Metastatic Breast Carcinoma in the Ovary (tissue), 3 donors: Measurements from ENCODE around the gene CMTR2.

GRCh38 chr16:70789033-70789728, 11.8 kb downstream of the VAC14 start:
- PRO-cap, 3 experiments = peak in 3 of 3 experiments; most common plus-strand start chr16:70789505 (in 3); most common minus-strand start chr16:70789371 (in 1)

- PRO-cap, 3 experiments = no peak in any of the 3 experiments
Observed at GRCh38 chr16:71287271-71287782, 1.9 kb downstream of the CMTR2 start.

GRCh38 chr16:71289055-71290074, at the start of gene CMTR2:
CMTR2 (minus strand) TSS chr16:71289402.
- PRO-cap, 3 experiments = peak in 3 of 3 experiments; most common plus-strand start chr16:71289502 (in 2); most common minus-strand start chr16:71289402 (in 2)

GRCh38 chr16:71348813-71349012, 9.8 kb upstream of the CALB2 start:
- PRO-cap, 3 experiments = no peak in any of the 3 experiments

DNA sequence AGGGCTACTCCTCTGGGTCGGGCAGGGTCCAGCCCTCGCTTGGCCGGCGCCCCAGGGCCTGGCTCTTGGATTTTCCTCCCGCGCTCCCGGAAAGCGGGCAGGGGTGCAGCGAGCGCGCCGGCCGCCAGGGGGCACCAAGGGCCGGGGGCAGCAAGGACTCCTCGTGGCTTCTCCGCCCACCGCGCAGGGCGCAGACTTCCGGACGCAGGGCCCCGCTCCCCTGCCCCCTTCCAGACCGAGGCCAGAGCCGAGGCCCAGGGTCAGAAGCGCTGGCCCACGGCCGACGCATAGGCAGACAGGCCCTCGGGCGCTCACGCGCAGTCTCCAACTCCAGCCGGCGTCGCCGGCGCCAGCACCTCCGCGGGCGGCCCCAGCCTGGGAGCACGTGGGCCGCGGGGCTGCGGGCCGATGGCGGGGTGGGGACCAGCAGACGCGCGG, 330 bp downstream of the TLE7 start:
- PRO-cap, 3 experiments = no peak in any of the 3 experiments

DNA sequence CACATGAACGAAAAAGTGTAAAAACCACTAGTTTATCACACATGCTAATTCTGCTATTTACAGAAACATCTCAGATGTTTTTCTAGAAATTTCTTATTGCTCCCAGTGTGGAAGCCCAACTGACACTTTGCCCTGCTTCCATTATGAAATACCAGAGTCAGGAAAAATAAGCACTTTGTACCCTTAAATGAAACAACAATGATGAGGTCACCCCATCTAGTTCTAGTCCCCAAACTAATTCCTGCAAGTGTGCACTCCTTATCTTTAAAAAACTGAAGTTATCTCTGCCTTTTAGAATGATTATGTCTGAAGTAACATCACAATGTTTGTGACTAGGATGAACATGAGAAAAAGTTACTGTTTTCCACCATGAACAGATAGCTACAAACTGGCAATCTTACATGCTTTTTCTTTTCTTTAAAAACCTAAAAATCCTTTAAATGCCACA, 18.6 kb downstream of the TAT start:
- PRO-cap, 3 experiments = no peak in any of the 3 experiments

DNA sequence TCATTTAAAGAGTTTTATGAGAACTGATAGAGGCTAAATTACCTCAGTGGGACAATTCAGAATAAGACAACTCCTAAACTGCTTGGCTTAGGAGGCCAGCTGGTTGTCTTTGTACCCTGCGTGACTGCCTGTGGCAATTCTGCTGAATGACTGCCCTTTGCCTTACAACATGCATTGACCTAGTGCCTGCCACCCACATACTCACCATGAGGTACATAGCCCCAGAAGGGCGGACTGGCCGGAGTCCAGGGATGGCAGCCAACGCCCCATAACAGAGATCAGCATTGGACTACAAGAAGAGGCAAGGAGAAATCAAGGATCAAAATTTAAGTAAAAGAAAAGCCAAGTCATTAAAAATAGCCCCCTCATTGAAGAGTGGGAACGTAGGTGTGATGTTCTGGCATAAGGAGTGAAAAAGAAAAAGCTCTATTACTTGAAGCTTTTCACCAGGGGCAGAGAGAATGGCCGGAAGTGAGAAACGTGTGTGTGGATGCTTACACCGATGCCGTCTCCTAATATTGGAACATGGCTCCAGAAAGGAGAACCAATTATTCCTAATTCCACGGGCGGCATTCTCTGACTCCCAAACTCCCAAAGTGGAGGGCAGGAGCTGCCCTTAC, 7.1 kb downstream of the TAT start:
- PRO-cap, 3 experiments = peak in 1 of 3 experiments; most common plus-strand start position 274 of the sequence (in 1); most common minus-strand start position 152 of the sequence (in 1)

DNA sequence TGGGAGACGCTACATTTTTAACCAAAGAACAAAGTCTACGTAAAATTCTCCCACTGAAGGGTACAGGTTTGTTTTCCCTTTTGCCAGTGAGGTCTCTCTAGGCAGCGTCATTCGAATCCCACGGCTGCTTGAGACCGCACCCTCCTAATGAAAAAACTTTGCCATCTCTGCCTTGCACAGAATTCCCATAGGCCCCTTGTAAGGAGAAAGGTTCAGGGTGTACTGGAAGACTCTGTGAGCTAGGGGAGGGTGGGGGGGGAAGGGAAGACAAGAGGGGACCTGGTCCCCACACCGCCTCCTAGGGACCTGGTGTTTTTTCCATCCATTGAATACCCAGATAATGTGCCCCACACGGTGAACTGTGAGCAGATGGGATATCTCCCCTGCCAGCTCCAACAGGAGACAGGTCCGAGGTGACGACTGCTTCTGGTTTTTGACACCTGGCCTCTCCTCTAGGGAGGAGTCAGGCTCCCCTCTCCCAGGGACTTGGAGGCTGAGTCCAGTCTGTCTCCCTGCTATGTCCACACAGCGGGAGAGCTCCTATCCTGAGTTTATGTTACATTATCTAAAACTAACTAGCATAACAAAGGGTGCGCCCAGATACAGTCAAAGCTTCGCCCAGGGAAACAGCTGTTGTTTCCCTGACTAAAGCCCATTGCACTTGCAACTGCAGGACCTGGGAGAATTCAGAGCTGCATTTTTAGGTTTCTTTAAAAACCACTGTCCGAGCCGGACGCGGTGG, 1.7 kb downstream of the MARVELD3 start:
- PRO-cap, 3 experiments = no peak in any of the 3 experiments

DNA sequence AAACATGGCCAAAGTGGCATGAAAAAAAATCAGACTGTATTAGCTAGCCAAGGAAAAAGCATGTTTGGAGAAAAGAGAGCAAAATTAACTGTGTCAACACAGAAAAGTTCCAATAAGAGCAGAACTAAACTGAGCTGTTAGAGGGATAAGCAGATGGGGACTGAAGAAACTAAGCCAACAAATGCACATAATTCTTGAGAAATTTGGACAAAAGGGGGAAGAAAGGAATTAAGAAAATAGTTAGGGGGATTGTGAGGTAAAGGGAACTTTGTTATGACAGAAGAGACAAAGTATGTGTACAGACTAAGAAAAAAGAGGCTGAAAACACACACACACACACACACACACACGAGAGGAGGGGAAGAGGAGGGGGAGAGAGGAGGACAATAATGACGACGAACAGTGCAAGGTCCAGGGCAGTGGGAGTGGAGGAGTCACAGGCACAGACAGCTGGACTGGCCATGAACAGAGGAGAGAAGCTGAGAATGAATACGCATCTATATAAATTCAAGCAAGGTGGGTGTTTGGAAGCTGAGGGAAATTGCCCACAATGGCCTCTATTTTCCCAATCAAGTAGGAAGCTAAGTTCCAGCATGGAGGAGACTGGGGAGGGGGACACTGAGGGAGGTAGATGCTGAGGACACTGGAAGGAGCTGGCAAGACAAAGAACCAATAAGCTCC, 44.5 kb downstream of the MARVELD3 start:
- PRO-cap, 3 experiments = no peak in any of the 3 experiments

GRCh38 chr16:71732791-71733246, 8.3 kb upstream of the PHLPP2 start:
- PRO-cap, 3 experiments = no peak in any of the 3 experiments

DNA sequence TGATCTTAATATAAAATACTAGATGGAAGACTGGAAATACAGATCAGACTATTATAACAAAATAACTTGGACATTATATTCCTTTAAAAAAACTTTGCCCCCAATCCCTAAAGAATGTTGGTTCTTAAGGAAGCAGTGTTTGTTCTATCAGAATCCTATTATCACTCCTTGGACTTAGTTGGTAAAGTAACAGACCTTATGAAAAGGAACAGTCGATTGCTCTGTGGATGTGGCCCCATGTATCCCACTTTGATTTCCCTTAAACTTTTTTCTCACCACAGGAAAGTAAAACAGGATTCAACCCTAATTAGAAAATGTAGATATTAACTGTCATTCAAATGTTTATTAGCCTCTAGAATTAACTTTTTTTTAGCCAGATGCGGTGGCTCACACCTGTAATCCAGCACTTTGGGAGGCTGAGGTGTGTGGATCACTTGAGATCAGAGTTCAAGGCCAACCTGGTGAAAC, 31.6 kb downstream of the IST1 start:
- PRO-cap, 3 experiments = no peak in any of the 3 experiments

- PRO-cap, 3 experiments = no peak in any of the 3 experiments
Observed at GRCh38 chr16:72013812-72015074, 5.7 kb downstream of the DHODH start.

DNA sequence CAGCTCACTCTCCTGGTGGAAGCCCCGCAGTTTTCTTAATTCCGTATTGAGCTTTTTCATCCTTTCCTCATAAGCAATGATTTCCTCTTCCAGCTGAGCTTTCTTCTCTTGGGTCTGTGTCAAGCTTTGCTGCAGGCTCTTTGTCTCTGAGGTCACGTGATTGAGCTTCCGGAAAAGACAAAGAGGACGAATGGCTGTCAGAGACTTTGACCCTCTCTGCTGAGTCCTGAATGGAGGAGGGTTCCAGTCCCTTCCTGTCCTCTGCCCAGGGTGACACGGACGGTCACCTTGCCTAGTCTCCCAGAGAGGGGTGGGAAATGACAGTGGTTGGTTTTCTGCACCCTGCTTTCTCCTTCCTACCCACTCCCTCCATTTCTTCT, 31.6 kb downstream of the DHX38 start:
- PRO-cap, 3 experiments = peak in 1 of 3 experiments; most common plus-strand start position 180 of the sequence (in 1); most common minus-strand start position 116 of the sequence (in 1)

DNA sequence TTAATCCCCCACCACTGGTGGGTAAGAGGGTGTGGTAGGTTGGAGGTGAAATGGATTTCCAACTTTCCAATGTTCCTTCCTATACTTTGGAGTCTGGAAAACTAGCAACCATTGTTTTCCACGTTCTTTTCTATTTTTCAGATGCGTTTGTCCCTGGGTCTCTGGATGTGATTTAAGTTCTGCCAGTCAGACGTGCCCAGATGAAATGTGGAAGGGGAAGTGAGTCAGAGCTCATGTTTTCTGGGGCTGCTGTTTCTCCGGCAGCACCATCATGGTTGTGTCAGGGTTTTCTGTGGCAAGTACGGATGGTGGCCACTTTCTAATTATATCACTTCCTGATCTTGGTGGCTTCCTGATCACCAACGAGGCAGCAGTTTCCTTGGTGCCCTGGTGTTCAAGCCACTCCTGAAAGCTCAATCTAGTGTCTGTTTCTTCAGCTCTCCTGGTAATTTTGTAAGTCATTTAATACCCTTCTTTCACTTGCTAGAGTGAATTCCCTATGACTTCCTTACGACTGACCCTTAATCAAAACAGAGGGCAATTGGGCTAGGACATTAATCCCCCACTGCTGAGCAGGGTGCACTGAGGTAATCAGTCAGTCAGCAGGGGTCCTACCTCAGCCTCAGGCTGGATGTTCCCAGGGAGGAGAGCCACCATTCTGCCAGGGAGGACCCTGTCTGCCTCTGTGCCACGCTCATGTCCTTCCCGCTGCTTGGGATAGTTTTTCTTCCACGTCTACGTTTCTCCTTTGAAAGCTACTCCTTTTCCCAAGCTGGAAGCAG, 31.6 kb upstream of the PMFBP1 start:
- PRO-cap, 3 experiments = peak in 2 of 3 experiments; most common plus-strand start position 373 of the sequence (in 1); most common minus-strand start position 174 of the sequence (in 2)

GRCh38 chr16:72788303-72788996, 259.5 kb downstream of the ZFHX3 start:
- PRO-cap, 3 experiments = no peak in any of the 3 experiments

DNA sequence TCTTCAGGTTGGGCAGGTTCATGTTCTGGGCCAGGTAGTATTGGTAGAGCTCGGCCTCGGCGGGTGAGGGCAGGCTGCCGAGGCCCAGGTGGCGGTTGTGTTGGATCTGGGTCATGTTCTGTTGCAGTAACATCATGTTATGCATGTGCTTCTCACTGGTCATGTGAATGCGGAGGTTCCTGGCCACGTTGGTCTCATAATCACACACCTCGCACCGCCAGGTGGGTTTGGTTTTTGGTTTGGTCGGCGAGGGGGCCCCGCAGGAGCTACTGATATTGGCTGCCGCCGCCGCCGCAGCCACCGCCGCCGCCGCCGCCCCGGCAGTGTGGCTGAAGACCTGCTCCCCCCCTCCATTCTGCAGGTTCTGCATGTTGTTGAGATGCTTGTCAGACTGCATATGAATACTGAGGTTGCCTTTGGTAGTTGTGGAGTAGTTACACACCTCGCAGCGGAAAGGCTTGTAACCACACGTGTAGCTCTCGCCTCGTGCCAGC, 90.4 kb downstream of the ZFHX3 start:
- PRO-cap, 3 experiments = no peak in any of the 3 experiments

- PRO-cap, 3 experiments = no peak in any of the 3 experiments
Observed at GRCh38 chr16:73035814-73037052, 11.7 kb downstream of the ZFHX3 start.

DNA sequence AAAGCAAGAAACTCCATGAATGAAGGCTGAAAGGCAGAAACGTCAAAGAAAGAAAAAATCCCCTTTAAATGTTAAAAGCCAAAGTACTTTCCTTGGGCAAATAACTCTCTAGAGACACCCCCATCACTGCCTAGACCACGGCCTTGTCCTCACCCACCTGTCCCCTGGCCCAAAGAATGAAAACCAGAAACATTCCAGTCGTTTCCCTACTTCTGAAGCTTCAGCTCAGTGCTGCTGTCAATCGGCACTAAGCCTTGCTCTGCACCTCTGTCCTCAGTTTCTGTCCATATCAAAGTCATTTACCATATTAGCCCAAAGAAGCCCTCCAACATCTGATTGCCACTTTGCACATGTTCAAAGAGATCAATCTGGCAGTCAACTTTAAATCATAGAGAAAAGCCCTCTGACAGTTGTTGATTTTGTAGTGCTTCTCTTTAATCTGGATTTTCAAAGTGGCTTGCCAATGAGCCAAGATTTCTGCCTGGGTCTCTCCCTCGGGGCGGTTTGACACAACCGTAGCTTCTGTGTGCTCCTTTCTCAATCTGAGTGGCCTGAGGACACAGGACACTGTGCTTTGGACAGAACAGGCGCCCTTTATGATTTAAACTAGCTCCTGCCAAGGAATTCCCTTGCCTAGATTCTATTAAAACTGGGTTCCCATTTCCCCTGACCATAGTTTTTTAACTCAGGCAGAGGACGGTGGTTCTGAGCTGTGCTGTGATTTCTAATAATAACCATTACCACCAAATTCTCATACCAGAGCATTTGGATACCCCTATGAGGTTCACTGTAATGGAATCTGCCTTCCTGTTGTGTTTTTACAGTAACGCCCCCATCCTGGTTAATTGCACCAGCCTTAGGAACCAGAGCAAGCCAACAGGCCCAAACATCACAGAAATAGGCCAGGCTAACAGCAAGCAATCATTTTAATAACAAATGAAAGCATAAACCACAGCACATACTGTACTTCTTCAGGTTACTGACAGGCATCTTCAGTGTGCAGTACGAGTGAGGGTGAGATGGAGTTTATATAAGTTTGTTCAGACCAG, 4.1 kb downstream of the ZFHX3 start:
- PRO-cap, 3 experiments = no peak in any of the 3 experiments

DNA sequence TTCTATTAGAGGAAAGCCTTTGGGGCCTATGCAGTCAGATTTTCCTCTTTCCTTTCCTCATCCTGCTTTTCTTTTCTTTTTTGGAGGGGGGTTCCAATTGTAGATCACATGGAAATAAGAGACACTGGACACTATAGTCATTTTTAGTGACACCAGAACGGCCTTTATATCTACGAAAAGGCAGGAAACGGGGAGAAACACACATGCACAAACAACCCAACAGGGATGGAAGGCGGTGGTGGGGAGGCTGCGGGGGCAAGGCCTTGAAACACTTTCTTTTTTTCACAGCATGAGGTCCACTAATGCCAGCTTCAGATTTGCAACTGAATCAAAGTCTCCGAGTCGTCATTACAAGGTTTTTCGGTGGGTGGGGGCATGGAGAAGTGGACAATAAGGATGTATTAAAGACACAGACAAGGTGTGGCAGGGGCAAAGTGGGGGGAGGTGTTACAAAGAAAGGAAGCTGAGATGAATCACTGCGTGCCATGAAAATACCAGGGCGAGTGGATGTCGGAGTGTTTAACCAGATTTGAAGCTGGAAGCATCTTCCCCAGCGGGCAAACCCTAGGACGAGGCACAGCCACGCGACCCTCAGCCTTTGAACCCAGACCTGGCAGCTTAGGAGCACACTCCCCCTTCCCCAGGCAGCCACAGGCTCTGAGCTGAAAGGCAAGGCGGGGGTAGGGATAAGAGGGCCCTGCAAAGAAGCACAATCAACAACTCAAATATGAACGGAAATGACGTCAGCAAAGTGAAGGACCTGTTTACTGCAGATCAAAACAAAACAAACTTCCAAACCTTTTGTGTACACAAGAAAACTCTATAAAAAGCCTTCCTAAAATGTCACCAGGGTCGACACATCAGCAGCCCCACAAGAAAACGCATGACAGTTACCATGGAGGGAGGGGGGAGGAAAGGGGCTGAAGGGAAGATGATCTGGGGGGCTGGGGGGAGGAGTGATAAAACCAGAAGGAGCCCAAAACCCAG, 5.5 kb upstream of the ZFHX3 start:
- PRO-cap, 3 experiments = peak in 1 of 3 experiments; most common plus-strand start position 852 of the sequence (in 1)

GRCh38 chr16:74621995-74622797, 15.3 kb upstream of the GLG1 start:
- PRO-cap, 3 experiments = no peak in any of the 3 experiments